Mesenchymal stem cell of Wharton's jelly (primary cell): Measurements from ENCODE around the genes ABHD4 and PRMT5.

- CAGE, long polyA plus RNA = no peak
These were observed 33.4 kb downstream of the DAD1 start for GRCh38 chr14:22555449-22556134.

DNA sequence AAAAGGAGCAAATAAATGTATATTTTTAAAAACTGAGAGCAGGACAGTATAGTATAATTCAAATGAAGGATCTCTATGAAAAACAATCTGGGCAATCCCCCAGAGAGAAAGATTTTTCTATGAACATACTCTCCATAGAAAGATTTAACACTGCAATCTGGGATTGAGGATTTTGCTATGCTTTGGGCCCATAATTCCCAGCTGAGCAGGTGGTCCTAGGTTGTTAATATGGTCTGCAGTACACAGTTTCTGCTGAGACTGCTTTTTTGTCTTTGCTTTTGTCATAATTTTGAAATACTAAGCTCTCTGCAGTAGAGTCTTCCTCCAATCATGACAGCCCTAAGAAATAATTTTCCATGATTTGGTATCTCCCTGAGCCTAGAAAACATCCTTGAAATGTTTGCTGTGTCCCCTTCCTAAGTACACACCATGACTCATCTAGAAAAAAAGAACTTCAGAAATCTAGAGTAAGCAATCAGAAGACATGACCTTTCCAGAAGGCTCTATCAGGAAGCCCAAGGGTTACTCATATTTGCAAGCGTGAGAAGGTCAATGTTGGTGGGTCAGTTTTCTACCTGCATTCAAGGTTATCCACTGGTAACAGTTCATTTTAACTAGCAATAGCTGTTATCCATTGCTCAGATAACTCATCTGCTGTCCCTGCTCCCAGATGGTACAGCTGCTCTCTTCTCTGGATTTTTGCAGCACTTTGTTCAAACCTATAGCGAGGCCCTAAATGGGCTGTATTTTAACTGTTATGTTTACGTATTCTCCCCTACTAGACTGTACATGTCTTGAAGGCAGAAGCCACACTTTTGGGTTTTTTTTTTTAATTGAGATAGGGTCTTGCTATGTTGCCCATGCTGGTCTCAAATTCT, 16.4 kb downstream of the DAD1 start:
- CAGE, long polyA plus RNA = no peak

- CAGE, long polyA plus RNA = no peak
These were observed 828 bp downstream of the DAD1 start for GRCh38 chr14:22588020-22588772.

DNA sequence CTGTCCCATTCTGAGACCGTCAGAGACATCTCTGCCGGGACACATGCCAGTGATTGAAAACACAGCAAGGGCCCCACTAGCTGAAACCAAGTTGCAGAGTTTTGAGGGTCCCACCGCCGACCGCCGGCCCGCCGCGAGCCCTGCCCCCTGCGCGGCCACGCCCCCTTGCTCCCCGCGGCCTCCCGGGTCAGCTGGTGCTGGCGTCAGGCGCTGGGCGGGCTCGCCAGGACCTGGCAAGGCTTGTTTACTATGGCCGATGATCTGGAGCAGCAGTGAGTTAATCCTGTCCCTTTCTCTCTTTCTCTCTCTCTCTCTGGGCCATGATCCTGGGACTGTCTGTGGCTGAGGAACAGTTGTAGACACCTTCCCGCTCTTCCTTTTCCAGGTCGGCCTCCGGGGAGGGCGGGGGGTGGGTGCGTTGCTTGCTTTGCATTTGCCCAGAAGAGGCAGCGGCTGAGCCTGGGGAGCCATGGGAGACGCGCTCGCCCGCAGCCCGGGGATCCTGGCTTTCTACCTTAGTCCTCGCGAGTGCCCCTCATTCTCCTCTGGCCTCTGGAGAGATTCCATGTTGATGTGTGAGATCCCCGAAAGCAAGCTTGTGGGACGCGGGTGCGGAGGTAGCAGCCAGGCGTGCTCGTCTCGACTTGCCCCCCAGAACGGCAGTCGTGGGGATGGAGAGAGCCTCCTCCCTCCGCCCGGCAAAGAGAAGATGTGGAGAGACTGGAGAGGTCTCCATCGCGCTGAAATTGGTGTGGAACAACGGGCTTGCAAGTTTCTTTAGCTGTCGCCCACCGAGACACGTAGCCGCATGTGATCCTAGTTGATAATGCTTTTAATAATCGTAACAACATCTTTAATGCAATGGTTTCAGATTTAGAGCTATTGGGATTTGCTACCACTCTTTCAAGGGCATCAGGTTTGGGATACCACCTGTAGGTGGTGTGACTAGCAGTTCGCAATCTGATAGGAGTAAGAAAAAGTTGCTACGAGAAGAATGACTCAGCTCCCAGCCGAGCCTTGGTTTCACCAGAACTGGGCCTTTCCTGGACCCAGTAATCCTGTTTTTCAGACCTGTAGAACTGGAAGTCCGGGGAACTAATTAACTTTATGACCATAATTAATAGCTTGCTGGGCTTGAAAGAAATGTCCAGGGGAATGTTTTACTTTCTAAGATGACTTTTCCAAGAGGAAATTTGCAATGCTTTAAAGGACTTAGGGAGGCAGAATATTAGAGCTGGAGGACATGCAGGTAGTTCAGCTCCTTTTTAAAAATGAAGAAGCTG, at the start of gene ABHD4:
Gene ABHD4 (plus strand): TSS at position 243 of the 1,283 bp plus-strand sequence.
- CAGE, long polyA plus RNA = start-site peak on the plus strand centred at position 226 of the sequence, 43 bp wide, 200 and 381 reads in 2 replicates

DNA sequence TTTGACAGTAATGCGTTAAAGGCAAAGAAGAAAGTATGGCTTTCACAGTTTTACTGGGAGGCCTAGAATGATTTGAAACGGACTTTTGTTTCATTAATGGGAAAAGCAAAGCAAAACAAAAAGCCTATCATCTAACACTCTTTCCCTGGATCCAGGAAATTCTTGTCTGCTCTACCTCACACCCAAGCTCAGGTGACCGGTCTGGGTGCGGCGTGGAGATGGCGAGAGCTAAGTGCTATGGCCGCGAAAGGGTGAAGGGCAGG, 6.4 kb upstream of the SLC7A7 start:
- CAGE, long polyA plus RNA = no peak

- CAGE, long polyA plus RNA = no peak
These were observed 6.4 kb upstream of the MRPL52 start for GRCh38 chr14:22823138-22823920.

- CAGE, long polyA plus RNA = no peak
These were observed 4.9 kb downstream of the MMP14 start for GRCh38 chr14:22841361-22841697.

DNA sequence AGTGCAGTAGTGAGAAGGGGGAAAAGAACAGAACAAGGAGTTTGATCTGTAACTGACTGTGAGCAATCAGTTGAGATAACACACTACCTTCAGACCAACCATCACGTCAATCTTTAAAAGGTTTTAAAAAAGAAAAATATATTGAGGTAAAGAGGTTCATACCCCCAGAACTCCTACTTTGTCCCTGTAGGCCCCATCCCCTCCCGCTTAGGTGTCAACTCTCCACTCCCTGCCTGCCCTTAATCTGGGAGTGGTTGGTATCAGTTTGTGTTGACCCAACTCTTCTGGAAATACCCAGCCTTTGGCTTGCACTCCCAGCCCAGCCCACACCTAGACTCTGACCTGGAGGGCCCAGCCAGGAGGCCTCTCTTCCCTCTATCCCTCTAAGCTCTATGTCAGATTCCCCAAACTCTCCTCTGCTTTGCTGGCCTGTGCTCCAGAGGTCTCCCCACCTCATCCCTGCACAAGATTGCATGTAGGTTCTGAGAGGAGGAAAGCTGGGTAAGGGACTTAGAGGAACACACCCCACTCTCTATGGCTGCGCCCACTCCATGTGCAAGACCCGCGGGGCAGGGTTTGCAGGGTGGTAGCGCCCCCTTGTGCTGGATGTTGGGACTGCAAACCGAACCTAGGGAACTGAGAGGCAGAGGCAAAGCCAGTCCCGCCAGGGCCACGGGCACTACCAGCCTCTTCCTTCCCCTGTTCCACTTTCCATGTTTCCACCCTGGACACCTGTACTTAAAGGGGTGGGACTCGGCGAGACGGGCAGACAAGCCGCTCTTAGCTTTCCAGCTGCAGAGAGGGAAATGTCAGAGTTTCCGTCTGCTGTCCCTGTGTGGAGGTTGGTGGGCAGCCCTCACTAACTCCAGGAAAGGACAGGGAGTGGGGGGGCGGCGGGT, 16.5 kb downstream of the MMP14 start:
- CAGE, long polyA plus RNA = no peak

- CAGE, long polyA plus RNA = start-site peak on the minus strand at chr14:22929317-22929382, 573 and 625 reads in 2 replicates
These were observed at the start of gene PRMT5 for GRCh38 chr14:22928804-22930070. Gene PRMT5 (minus strand): TSS chr14:22929376.

DNA sequence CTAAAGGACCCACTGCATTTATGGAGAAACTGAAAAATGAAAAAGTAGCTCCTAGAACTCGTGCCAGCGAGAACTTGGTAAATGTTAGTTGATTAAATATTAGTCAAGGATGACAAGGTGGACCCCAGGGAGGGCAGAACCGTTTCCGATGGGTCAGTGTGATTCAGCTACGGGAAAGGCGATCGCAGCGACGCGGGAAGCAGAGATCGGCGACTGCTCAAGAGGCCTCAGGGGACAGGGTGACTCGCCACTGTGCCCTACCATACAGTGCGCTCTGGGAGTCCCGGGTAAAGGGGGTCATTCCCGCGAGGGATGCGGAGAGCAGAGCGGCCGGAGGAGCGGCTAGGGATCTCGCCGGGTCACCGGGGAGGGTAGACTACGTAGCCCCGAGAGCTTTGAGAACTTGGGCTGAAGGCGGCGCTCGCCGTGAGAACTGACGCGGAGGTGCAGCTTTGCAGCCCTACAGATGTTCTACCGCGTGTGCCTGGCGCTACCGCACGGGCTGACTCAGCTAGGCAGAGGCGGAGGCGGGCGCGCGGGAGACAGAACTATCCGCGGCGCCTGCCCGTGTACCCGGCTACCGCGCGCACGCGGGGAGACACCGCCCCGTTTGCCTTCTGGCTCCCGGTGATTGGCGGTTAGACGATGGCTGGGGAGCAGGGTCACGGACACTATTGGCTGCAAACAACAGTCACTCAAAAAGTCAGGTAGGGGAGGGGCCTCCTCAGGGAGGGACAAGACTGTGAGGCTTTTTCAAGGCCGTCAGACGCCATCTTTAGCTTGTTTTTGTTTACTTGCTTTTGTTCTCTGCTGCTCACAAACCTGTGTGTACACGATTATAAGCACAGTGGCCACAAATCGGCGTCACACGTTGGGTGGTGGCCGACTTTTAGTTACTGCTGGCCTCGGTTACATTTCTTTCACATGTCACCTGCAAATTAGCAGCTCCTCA, 3.1 kb downstream of the C14orf93 start:
- CAGE, long polyA plus RNA = no peak

DNA sequence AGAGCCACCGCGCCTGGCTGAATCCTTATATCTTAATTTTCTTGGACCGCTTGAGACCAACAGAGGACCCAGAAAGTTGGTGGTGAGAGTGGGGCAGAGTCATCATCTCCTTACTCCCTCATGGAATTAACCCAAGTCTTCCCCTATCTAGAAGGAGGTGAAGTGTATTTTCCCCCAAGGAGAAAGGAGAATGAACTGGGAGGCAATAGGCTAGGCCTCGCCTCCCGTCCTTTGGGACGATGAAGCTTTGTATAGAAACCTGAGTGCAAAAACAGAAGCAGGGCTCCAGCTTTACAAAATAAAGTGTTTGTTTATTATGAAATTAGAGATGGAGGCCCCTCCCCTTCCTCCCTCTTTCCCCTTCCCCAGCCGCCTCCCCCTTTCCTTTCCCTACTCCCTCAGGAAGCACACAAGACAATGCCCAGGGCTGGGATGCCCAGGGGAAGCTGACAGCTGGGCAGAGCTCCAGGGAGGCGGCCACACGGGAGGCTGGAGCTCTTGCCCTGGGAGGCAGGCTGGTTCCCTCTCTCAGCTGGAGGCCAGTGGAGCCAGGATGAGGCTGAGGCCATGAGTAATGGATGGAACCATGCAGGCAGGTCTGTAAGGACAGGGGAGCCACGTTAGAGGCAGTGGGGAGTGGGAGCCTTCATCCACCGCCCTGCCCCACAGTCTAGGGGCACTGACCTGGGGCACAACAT, 4.9 kb downstream of the PSMB11 start:
- CAGE, long polyA plus RNA = no peak

GRCh38 chr14:23055979-23056446, 1.3 kb downstream of the CDH24 start:
- CAGE, long polyA plus RNA = no peak

- CAGE, long polyA plus RNA = no peak
These were observed 1.3 kb upstream of the CDH24 start for GRCh38 chr14:23058419-23059203.

GRCh38 chr14:23137240-23137959, 18.3 kb upstream of the CEBPE start:
- CAGE, long polyA plus RNA = no peak

DNA sequence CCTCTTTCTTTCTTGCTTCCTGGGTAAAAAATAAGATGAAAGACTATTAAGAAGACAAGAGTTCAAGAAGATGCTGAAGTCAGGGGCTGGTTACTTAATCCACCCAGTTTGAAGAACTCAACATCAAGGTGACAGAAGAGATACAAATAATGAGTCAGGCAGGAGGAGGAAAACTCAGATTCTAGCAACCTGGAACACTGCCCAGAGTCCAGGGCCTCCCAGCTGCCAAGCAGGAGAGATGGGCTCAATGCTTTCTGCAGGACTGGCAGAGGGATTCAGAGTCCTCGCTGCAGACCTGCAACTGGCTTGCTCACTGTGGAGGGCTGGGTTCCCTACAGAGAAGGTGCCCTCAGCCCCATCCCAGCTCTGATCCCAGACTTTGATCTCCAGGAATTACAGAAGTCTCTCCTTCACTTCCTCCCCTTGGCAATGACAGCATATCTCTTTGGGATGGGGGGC, 28.6 kb upstream of the CEBPE start:
- CAGE, long polyA plus RNA = no peak

GRCh38 chr14:23153523-23153832, 30.0 kb downstream of the SLC7A8 start:
- CAGE, long polyA plus RNA = no peak

GRCh38 chr14:23299964-23300996, 2.4 kb downstream of the PPP1R3E start:
- CAGE, long polyA plus RNA = no peak

DNA sequence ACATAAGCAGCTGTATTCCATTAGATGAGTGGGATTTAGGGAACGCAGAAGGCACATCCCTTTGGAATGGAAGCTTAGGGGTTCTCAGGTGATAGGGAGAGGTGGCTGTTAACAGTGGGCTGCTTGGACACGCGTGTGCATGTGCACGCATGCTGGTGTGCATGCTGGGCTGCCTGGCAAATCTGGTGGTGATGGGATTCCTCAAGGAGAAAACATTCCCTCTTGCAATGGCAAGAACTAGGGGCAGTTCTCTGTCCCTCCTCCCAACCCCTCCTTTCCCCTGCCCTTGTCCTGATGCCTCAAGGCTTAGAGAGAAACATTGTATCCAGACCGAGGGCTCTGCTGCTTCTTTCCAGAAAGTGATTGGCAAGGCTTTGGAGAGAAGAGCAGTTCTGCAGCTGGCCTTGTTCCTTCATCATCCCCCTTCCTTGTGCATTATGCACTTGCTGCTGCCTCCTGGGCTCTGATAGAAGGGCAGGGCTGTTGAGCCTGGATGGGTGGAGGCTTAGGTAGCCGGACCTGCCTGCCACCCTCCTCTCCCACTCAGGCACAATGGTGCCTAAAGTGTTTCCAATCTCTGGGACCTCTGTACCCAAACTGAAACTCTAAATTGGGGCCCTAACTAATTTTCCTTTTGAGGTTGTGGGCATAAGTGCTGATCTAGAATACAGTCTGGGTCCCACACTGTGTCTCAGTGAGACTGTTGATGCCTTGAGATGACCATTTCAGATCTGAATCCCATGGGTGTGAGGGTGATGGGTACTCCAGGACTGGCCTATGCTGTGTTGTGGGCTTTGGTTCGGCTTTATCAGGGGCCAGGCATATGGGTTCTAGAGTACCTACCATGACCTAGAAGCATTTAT, 2.9 kb downstream of the BCL2L2 start:
- CAGE, long polyA plus RNA = no peak

DNA sequence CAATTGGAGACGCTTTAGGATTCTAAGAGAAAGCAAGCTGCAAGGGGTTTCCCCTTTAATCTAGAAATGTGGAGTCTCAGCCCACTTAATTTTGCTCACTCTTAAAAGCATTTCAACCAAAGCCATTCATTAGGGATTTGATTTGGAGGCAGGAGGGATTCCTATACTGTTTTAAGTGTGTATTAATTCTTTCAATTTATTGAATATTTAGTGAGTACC, 1.3 kb downstream of the PABPN1 start:
- CAGE, long polyA plus RNA = no peak

- CAGE, long polyA plus RNA = no peak
These were observed 3.1 kb downstream of the PABPN1 start for GRCh38 chr14:23324342-23324820.